Pulmonary lymph node (tissue), 1 donor: ENCODE results near the genes UQCRC1 and PRKAR2A.

DNA sequence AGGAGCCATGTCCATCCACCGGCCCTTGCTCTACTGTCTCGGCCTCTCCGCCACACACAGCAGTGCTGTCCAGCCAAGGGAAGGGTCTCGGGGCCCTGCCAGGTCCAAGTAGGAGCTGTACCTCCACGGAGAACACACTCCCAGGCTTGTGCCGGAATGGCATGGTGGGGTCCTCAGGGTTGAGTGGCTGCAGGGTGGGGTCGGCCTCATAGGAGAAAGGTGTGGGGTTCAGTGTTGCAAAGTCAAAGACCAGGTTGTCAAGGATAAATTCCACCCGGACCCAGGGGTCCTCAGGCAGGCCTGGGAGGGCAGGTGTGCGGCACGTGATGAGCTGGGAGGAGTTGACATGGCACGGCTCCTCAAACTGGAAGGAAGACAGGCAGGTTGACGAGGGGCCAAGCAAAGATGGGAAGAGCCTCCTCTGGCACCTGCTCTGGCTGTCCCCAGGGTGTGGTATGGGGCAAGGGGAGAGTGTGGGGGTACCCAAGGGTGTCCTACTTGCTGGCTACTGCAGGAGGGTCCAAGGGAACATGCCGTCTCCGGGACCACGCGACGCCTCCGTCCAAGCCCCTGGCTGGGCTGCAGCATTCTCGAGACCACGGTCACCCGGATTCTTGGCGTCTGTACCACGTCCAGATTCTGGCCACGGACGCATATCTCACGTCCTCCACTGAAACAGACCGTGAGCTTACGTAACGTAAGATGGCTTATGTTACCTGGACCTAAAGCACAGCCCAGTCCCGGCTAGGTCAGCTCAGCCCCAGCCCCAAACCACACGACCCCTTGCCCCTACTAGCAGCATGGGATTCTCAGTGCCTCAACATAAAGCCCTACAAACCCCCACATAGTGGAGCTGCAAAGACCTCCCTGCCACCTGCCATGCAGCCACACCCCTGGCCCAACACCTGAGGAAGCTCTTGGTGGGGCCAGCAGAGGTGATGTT is 14.9 kb downstream of the PLXNB1 start:
- PRO-cap, result no peak

DNA sequence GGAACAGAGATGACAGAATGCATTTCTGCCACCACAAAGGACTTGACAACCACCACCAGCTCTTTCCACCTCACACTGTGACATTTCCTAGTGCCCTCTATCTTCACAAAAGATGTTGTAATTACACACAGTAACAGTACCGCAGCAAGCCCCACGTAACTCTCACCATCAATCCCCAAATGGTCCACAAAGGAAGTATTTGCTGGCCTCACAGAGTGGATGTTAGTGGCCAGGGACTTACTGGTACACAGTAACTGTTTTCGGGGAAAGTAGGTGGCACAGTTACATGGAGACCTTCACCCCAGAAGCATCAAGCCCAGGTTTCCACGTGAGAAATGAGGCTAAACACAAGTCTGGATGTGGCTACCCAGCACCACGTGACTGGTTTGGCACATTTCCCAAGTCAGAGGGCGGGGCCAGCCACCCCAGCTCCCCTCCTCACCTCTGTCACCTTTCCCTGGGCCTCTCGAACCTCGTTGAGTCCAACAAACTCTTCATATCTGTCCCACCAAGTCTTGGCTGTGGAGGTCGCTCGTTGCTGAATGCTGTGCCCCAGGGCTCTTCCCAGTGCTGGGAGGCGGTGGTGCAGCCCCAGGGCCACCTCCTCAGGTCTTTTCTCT is 4.6 kb upstream of the PLXNB1 start:
- PRO-cap, result no peak

DNA sequence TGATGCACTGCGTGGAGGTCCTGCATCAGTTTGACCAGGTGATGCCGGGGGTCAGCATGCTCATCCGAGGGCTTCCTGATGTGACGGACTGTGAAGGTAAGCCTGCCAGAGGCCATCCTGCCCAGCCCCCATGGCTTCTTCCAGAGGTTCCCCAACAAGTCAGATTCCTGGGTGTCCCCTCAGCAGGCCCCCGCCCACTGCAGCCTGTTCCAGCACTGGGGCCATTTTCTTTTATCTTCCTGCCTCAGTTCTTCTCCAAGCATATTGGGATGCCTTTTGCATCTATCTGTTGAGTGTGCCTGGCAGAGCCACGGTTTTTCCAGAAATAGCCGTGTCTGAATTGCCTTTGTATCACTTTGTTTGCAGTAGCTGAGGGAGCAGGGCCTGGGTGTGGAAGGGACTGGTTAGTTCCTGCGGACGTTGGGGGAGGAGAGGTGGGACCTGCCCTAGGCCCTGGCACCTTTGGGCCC is 1.0 kb upstream of the TREX1 start:
- PRO-cap, result no peak

DNA sequence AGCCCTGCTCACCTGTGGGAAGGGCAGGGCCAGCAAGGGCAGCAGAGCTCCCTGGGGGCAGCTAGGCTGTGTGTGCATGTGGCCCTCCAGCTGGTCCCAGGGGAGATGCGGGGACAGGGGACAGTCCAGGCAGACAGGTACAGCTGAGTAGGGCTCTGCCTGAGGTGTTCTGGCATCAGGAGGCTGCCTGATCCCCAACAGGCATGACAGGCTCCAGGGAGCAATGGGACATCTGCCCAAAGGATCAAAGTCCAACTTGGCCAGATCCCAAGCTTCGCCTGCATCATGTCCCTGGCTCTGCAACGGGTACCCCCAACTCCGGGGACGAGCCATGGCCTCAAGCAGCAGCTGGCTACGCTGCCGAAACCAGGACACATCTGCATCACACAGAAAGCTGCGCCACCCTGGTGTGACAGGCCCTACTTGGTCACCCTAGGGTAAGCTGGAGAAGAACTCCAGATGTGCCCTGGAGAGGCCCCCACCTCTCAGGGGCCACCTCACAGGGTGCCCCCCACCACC is 2.3 kb downstream of the TREX1 start:
- PRO-cap, result no peak

GRCh38 chr3:48608801-48610048 is at the start of gene UQCRC1:
TSS of gene UQCRC1 (minus strand) at chr3:48609646.
- PRO-cap, result unidirectional peak, minus-strand start at chr3:48609635

DNA sequence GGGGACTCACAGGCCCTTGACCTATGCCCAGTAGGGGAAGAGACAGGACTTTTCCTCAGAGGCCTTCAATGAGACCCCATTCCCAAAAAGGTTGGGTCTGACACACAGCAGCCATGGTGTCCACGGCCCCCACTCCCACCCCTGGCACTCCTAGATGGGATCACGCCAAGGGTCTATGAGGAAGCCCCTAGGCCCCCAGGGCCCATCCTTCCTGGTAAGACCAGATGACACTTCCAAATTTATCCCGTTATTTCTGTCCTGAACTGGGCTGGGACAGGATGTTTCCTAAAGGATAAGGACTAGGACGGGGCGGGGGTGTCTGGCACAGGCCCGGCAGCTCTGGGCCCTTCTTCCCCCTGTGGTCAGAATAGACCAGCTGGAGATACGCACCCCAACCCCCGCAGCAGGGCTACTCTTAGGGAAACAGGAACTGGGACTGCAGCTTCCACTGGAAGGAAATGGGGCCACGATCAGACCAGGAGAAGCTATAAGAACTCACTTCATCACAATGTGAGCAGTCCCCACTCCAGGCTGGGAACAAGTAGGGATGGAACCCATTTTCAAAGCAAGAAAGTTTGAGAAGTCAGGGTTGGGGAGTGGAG is 1.3 kb downstream of the NCKIPSD start:
- PRO-cap, result no peak

- PRO-cap, result no peak
These were observed 25.2 kb upstream of the IP6K2 start for GRCh38 chr3:48742177-48742640.

- PRO-cap, result no peak
These were observed 29.8 kb upstream of the IP6K2 start for GRCh38 chr3:48746852-48747238.

DNA sequence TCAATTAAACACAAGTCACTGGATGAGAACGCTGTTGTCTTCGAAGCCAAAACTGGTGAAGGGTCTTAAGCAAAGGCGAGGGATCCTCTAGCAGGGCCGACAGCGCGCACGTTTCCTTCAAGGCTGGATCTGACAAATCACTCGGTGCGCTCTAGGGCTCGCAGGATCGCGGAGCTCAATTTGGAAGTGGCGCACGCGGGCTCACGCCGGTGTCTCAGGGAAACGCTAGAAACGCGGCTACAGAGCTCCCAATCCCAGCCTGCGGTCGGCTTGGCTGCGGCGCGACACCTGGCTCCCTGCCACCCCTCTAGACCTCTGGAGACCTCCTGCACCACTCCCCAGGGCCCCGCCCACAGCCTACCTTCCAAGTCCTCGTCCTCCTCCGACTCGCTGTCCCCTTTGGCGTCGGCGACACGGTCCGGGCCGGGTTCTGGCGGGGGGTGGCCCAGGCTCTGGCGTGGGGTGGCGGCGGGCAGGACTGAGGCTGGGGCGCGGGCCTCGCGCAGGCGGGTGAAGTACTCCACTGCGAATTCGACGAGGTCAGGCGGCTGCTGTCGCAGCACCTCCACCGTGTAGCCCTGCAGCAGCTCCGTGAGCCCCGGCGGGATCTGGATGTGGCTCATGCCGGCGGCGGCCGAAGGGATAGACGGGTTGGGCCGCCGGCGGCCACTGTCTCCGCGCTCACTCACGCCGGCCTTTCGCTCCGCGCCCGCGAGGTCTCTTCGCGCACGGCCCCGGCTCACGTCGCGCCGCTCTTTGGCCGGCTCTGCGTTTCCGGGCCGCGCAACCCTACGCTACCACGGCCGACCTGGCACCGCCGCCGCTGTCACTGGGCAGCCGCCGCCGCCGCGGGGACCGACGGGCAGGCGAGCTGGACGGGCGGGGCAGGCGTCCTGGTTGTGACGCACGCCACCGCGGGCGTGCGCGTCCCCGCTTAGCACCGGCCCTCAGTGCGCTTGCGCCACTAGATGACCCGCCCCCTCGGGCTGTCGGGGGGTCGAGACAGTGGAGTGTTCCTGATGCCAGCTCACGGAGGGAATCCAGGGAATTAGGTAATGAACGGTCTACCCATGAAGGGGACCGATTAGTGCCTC is at the start of gene PRKAR2A:
Gene PRKAR2A, minus strand, starts transcription at position 901 of the 1,094 bp plus-strand sequence.
- PRO-cap, result unidirectional peak, plus-strand start at position 163 of the sequence; bidirectional peak, plus-strand start at position 251 of the sequence, minus-strand start at position 267 of the sequence; bidirectional peak, plus-strand start at position 984 of the sequence, minus-strand start at position 831 of the sequence

DNA sequence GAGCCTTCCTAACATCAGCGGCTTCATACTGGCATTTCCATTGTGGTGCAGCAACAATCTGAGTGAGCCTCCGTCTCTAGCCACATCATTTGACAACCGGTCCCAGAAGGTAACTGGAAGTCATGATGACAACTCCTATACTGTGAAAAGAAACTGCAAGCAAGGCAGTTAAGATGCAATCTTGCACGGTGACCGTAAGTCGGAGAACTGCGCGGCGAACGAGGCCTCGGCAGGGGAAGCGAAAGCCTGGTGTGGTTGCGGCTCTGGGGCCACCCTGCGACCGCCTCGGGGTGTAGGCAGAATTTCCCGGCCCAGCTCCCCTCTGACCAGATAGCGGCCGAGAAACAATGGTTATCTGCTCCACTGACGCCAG is 464 bp upstream of the ARIH2 start:
- PRO-cap, result no peak

DNA sequence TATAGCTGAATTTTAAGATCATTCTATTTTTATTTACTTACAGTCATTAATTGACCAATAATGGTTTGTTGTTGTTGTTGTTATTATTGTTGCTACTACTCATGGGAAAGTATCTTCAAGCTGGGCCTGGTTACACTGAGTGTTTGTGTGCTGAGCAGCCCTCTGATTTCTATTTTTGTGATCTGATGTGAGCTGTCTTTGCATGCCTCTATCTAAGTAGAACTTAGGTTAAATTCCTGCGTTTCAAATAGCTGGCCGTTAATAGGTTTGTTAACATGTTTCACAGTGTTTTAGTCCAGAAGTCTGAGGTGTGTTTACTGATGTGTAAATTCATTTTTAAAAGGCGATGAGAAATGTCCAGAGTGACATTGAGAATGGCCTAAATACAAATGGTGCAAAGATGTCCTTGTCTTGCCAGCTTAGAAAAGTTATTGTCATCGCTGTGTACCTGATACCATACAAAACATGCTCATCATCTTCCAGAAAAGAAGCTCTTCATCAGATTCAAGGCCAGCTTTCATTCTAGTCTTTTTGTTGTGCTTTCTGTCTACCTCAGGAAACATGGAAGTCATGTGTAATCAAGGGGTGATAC is 15.8 kb downstream of the ARIH2 start:
- PRO-cap, result no peak

GRCh38 chr3:49006879-49007230 is 336 bp upstream of the WDR6 start:
- PRO-cap, result bidirectional peak, plus-strand start at chr3:49007422, minus-strand start at chr3:49007137

- PRO-cap, result no peak
These were observed 5.2 kb downstream of the DALRD3 start for GRCh38 chr3:49013115-49013554.

DNA sequence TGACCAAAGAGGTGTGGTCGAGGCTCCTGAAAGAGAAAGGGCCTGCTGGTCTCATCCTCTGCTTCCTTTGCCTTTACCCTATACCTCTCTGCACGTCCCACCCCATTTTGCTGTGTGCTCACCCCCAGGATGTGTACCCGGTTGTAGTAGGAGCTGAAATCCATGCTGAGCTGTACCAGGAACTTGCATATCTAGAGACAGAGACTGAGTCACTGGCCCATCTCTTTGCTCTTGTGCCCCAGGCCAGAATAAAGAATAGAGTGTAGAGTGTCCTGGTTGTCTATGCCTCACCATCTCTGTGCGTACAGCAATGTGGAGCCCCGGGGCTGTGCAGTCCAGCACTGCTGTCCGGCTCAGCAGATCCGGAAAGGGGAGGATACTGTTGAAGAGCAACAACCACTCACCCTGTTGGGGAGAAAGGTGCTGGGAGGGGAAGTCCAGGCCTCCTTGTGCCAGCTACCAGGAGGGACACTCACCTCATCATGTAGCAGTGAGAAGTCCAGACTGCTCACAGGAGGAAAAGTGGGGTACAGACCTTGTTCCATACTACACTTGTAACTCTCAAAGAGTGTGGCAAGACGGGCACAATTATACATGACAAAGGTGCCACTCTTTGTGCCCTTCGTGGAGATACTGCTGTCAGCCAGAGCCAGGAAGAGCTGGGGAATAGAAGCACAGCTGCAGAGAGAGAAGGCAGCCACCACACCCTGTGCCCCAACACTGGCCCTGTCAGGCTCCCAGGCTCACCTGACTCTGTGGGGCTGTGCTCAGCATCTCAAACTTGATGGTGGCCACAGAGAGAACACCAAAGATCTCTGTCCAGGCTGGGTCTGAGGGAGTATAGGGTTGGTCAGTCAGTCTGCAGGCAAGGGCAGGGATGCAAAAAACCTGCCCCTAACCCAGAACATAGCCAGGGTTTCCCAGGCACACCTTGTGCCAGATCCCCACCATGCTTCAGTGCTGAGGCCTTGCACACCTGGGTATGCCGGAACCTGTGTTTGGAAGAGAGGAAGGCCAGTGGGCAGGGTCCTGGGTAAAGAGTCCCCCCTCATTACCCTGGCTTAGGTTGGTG is 2.4 kb downstream of the DALRD3 start:
- PRO-cap, result no peak

DNA sequence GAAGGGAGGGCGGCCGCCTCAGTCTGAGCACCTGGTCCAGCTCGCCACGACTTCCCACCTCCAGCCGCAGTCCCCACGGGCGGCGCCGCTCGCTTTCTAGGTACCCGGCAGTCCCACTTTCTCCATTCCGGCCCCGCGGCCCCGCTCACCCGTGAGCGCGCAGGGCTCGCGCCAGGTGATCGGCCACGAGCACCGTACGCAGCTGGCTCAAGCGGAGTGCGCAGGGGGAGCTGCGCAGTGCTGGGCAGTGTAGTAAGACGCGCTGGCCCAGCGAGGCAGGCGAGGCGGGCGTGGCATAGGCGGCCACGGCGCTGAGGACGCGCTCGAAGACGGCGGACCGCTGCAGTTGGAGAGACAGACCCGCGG is 523 bp downstream of the DALRD3 start:
- PRO-cap, result no peak

DNA sequence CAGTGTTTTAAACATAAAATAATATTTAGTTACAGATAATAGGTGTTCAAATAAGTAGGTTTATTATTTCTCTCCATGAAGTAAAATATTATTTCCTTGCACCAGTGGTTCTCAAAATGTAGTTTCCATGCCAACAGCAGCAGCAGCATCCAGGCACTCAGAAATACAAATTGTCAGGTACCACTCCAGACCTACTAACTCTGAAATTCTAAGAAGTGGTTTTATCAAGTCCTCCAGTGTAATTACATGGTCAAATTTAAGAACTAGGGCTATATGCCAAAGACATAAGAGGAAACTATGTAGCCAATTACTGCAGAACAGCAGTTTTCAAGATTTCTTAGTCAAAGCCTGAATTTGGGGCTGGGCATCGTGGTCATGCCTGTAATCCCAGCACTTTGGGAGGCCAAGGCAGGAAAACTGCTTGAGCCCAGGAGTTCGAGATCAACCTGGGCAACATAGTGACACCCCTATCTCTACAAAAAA is 30.7 kb downstream of the QRICH1 start:
- PRO-cap, result no peak

DNA sequence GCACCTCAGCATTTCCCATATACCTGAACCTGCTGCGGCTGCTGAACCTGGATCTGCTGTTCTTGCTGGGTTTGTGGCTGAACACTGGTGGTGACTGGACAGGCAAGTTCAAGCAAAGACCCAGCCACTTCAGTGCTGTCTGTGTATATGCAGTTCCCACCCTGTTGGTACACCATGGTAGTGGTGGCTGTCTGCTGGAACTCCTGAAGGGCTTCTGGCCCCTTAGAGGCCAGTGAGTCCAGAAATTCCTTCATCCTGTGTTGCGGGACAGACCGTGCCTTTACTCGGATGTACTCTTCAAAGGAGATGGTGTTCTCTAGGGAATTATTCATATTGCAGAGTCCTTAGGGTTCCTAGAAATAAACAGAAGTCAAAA is 17.2 kb downstream of the QRICH1 start:
- PRO-cap, result no peak

DNA sequence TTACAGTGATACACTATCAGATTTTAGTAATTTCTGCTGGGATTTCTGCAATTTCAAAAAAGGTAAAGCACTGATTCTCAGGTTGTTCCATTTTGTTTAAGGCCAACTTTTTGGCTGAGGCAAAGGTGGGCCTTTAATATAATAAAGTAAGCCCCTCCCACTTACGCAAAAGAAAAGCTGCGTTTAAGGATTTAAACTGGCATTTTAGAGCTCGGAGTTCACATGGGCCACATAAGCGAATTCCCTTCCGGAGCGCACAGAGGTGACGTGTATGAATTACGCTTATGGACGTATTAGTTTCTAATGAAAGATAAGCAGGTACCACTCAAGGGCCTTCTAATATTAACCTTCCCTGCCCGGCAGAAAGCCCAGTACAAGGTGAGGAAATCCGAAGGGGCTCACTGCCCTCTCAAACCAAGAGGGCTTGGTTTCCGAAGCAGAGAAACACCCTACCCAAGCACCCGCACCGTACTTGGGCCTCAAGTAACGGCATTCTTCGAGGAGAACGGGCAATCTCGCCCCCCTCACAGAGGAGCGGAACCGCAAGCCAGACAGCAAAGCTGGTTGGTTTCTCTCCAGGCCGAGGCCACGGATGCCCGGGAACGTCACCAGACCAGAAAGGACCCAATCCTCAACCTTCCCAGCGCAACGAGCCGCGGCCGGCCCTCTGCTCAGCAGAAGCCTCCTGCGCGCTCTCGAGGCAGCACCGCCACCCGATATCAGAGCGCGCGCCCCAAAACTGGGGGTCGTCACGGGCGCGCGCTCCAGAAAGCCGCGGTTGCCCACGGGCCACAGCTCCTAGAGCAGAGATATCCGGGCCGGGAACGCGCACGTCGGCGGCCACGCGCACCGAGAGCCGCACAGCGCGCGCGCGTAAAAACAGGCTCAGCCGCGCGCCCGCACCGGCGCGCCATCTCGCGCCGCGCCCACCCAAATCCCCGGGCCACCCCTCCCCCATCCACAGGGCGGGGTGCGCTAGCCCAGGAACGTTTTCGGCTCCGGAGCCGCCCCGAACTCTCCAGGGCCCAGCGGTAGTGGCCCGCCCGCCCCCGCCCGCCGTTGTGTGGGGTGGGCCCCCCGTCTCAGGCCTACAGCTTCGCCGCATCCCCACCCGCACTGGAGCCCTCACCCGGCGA is 720 bp downstream of the QRICH1 start:
- PRO-cap, result unidirectional peak, plus-strand start at position 202 of the sequence; bidirectional peak, plus-strand start at position 839 of the sequence, minus-strand start at position 826 of the sequence

- PRO-cap, result no peak
These were observed 6.5 kb downstream of the USP19 start for GRCh38 chr3:49114126-49114596.

GRCh38 chr3:49122136-49122594 is 1.5 kb upstream of the USP19 start:
- PRO-cap, result no peak